HT-29 (cell line): ENCODE data around the genes ZFR, SPEF2, UGT3A2 and RANBP3L.

GRCh38 chr5:32444405-32445196 is at the start of gene ZFR:
ZFR (minus strand) TSS chr5:32444740.
- RAMPAGE, long total RNA: start-site peak on the minus strand at chr5:32444677-32444743, 730 and 1,450 reads in 2 replicates

DNA sequence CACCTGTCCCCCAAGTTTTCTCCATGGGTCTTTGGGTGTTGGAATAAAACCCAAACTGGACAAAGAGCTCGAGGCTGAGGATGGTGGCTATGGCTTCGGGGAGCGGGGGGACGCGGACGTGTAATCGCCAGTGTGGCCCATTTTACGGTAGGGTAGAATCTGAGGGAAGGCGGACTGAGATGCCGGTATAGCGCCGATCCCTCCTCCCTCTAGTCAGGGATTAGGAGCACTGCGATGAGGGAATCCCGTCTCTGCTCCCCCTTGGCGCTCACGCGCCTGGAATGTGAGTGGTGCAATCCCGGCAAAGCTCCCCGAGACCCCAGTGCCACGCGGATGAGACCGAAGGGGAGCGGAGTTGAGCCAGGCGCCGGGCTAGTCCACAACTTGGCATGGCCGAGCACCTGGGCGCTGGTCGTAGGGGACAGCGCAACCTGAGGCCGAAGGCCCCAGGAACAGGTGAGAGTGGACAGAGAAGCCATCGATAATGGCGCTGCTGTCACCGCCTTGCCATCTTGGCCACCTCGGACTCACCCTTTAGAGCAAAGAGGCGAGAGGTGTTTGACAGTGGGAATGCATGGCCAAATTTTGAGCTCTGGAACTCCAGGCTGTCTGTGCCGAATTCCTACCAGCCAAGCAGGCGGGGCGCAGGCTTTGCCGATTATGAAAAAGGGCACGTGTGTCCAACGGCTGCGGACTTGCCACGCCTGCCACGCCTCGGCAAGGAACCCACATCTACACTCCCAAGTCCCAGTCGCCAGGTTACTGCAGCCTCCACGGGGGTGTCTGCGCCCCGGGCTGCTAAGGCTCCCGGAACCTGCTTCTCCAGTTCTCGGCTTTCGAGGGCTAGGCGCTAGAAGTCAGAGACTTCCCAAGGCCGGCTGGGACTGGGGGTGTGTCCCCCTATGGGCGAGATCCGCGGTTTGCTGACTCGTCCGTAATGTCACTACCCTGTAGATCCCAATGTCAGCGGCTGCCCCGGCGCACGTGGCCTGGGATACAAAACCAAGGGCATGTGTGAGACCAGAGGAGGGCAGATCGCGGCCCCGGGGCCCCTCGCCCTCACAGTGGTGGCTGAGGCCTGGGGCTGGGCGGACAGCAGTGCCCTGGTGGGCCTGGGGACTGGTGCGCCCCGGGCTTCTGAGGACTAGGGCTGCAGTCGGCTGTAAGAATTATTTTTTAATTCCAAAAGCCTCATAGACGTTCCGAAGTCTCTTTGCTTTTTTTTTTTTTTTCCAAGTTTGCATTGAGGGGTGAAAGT is 2.6 kb downstream of the NPR3 start:
- RAMPAGE, long total RNA: no peak

GRCh38 chr5:32806110-32806309 is 94.9 kb downstream of the NPR3 start:
- RAMPAGE, long total RNA: no peak

GRCh38 chr5:33229240-33229787 is 211.5 kb upstream of the TARS1 start:
- RAMPAGE, long total RNA: no peak

- RAMPAGE, long total RNA: no peak
These were observed 200.2 kb upstream of the TARS1 start for GRCh38 chr5:33240444-33241083.

- RAMPAGE, long total RNA: no peak
These were observed 153.5 kb upstream of the TARS1 start for GRCh38 chr5:33287312-33287695.

DNA sequence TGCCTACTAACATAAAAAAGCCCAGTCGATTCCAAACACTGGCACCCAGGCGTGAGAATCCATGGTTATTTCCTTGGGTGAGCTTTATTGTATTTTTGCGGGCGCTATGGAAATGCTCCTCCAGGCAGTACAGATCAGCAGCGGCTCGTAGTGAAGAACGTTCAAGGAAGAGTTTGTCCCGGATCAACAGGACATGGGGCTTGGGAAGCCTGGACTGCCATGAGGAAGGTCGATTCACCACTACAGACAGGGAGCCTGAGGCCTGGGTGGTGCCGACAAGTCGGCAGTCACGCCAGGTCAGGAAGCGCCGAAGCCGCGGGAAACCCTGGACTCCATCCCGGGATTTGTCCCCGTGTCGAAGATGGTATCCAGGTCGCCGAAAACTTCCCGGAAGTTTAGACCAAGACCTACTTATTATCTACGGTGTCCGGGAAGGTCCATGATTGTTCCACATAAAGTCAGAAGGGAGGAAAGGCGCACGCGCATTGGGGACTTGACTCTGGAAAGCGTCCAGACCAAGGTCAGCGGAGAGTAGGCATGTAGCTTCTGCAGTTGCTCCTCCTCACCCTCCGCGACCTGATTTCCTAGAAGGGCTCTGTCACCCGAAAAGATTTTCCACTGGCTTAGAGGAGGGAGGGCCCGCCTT is 385 bp upstream of the TARS1 start:
- RAMPAGE, long total RNA: no peak

DNA sequence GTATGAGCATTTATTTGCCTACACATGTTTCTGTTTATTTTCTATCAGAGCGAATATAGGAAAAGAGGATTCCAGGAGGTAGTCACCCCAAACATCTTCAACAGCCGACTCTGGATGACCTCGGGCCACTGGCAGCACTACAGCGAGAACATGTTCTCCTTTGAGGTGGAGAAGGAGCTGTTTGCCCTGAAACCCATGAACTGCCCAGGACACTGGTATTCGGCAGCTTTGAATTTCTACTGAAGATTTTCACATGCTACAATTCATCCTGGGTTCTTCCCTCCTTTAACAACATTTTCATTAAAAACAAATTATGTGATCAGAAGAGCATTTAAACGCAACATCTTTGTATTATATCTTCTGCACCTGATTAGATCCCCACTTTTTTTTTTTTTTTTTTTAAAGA is 18.9 kb downstream of the TARS1 start:
- RAMPAGE, long total RNA: no peak

- RAMPAGE, long total RNA: no peak
These were observed 79.0 kb downstream of the ADAMTS12 start for GRCh38 chr5:33812727-33813183.

- RAMPAGE, long total RNA: no peak
These were observed 170.1 kb upstream of the RAI14 start for GRCh38 chr5:34485934-34486528.

GRCh38 chr5:35229188-35230165 is 810 bp downstream of the PRLR start:
- RAMPAGE, long total RNA: no peak

- RAMPAGE, long total RNA: start-site peak on the plus strand at chr5:35617894-35618020, 16 and 23 reads in 2 replicates
These were observed at the start of gene SPEF2 for GRCh38 chr5:35617239-35618554. SPEF2 (plus strand) TSS chr5:35617863.

GRCh38 chr5:36066141-36067341 is at the start of gene UGT3A2:
UGT3A2 (minus strand) TSS chr5:36066882.
- RAMPAGE, long total RNA: no peak

GRCh38 chr5:36152472-36153196 is 723 bp downstream of the SKP2 start:
- RAMPAGE, long total RNA: no peak

- RAMPAGE, long total RNA: no peak
These were observed 585 bp downstream of the RANBP3L start for GRCh38 chr5:36301072-36301561.

- RAMPAGE, long total RNA: no peak
These were observed at the start of gene RANBP3L for GRCh38 chr5:36301668-36302705. RANBP3L (minus strand) TSS chr5:36301902.

DNA sequence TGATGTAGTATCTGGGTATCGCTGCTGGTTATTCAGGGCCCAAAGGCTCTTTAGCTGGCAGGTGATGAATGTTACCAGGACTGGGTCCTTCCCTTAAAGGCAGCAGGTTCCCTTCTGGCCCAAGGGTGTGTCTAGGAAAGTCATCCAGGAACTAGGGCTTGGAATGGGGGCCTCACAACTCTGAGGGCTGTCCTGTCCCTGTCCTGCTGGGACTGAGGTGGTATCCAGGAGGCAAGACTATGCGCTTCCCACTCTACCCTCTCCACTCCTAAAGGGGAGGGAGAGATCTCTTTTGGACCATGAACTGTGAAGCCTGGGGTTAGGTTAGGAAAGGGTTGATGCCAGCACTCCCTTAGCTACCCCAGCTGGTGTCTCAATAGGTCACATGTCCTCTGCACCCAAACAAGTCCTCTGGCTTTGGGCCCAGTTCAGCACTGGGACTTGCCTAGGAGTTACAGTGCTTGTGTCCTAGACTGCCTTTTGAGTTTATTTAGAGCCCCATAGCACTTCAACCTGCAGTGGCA is 22.4 kb upstream of the RANBP3L start:
- RAMPAGE, long total RNA: no peak

- RAMPAGE, long total RNA: no peak
These were observed 22.8 kb upstream of the RANBP3L start for GRCh38 chr5:36324535-36324871.

DNA sequence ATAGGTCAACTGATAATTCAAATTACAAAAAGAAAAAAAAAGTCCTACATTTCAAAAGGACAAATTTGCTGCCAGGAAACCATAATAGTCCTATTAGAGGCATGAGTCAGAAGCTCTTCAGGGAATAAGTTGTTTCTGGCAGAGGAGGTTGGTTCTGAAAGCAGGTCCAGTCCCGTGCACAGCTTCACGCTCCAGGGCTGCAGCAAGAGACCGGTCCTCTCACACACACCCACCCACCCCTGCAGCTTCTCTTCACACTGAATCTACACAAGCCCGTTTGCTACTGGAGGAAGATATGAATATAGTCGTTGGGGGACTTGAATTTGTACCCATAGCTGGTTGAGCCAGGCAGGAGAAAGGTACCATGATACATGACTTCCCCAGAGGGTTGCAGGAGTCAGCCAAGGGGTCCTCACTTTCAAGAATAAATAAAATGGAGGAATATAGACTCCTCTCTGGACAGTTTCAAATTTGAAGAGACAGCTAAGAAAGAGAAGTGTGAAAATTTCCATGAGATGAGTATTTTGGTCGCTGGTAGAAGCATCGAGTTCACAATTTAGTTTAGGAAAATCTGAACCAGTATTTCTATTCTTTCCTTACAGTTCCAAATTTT is 36.8 kb upstream of the SLC1A3 start:
- RAMPAGE, long total RNA: no peak

- RAMPAGE, long total RNA: no peak
These were observed 442 bp upstream of the NIPBL start for GRCh38 chr5:36876144-36876510.